ENCODE measurements around a stretch of chr6.

- PRO-cap, result no peak
These were observed 2.3 kb upstream of the BMP6 start for GRCh38 chr6:7723471-7724074.

GRCh38 chr6:7735039-7735278, 9.1 kb downstream of the BMP6 start:
- PRO-cap, result no peak

DNA sequence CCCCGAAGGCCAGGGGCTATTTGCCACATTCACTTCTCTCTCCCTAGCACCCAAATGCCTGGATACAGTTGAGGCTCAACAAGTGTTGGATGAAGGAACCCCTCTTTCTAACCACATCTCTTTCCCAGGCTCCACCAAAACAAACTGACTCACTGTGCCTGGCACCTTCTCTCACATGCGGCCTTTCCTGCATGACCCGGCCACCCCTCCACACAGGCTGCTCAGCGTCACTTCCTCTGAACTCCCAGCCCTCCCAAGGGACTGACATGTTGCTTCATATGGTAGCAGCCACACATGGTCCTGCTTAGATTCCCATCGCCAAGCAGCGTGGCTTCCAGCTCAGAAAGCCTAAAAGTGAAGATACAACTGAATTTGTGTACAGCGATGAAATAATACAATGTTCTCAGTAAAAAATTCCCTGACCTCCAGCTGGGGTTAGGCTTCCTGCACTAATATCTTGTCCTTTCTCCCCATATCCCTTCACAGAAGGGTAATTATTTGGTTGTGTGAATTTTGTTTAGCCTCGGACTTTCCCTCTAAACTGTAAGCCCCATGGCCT, 4.9 kb upstream of the TXNDC5 start:
- PRO-cap, result no peak

DNA sequence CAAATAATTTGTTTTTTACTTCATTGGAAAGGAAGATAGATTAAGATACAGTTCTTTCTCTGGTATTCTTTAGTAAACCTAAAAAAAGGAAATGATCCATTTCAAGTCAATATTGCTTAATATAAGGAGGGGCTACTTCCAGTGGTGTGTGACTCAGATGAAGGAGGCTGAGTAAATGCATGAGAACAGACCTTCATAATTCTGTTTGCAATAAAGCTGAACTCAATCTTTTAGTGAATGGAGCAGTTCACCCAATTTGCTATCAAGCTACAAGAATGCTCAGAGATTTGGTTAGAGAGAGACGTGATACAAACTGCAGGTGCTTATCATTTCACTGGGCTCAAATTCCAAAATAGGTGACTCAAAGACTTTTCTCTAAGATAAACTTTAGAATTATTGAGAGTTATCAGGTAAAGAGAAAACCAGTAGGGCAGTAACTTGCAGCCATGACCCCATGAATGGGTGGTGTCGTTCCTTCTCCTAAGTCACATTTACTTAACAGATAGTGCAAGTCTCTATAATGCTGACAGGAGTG, 16.2 kb upstream of the BLOC1S5 start:
- PRO-cap, result no peak

GRCh38 chr6:8435731-8436207, 424 bp upstream of the SLC35B3 start:
- PRO-cap, result no peak

DNA sequence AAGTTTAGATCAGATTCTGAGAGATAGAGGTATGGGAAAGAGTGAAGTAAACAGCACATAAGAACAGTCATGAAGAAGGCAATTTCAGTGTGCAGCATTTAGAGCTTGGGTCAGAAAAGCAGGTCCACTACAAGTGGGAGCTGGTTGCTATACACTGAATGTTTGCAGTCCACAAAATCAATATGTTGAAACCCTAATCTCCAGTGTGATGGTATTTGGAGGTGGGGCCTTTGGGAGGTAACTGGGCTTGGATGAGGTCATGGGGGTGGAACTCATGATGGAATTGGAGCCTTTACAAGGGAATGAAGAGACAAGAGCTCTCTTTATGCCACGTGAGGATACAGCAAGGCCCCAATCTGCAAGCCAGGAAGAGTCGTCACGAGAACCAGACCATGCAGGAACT, 216.6 kb upstream of the SLC35B3 start:
- PRO-cap, result no peak

- PRO-cap, result no peak
These were observed 217.2 kb upstream of the SLC35B3 start for GRCh38 chr6:8652353-8653154.

GRCh38 chr6:9463279-9463823, 951.5 kb downstream of the TFAP2A start:
- PRO-cap, result no peak

DNA sequence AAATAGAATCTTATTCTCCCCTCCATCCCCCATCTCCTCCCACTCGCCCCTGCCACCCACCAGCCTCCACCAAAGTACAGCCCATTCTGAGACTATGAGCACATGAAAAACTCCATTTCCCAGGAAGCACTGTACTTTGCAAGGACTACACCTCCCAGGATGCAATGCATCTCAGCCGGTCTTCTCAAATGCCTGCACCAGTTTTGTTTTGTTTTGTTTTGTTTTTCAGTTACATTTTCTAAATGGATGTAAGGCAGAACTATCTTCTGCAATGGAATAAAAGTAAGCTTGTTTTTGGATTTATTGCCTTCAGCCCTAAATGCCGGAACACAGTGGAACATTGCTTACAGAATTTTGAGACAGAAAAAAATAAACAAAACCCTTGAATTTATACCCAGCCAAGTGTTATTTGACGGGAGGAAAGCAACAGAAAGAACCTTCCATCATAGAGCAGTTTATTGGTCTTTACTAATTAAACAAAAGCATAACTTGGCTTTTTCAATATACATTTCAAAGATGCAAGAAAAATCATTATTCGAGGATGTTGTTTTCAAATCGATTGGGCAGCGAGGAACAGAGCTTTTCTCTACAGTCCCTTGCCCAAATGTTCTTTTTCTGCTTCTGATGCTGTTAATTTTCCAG, 267.8 kb downstream of the TFAP2A start:
- PRO-cap, result no peak

DNA sequence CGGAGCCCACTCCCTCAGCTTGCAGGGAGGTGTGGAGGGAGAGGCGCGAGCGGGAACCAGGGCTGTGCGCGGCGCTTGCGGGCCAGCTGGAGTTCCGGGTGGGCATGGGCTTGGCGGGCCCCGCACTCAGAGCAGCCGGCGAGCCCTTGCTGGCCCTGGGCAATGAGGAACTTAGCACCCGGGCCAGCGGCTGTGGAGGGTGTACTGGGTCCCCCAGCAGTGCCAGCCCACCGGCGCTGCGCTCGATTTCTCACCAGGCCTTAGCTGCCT, 243.3 kb downstream of the TFAP2A start:
- PRO-cap, result no peak

DNA sequence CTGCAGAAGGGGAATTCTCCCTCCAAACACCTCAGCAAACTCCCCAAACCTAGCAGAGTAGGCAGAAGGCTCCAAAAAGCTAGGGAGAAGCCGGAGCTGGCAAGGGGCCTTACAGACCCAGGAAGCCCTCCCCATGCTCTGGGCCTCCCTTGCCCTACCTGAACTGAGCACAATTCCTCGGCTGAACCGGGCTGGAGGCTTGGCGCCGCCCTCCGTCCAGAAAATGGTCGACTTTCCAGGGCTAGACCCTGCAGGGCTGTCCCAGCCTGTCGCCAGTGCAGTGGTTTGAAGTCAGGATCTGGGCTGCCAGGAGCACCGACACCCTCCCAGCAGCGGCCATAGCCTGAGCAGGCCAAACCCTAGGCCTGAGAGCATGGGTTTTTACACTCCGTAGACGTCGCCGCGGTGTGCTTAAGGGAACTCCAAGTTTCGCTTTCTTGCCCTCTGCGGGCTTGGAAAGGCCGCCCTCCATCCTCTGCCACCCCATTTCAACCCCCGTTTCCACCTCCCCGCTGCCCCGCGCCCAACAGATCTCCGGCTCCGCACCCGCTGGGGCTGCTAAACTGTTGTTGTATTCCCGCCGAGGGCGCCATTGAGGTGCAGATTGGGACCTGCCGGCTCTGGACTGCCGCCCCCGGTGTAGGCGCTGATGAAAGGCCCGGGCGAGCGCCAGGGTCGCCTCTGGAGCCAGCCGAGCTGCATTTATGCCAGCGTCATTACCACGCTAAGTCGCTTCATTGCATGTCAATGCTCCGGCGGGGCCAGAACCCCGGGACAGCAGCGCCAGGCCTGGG, 2.1 kb upstream of the TFAP2A start:
- PRO-cap, result no peak

- PRO-cap, result no peak
These were observed 19.8 kb upstream of the TFAP2A start for GRCh38 chr6:10434545-10435216.

- PRO-cap, result no peak
These were observed 18.5 kb downstream of the GCNT2 start for GRCh38 chr6:10539467-10540182.

DNA sequence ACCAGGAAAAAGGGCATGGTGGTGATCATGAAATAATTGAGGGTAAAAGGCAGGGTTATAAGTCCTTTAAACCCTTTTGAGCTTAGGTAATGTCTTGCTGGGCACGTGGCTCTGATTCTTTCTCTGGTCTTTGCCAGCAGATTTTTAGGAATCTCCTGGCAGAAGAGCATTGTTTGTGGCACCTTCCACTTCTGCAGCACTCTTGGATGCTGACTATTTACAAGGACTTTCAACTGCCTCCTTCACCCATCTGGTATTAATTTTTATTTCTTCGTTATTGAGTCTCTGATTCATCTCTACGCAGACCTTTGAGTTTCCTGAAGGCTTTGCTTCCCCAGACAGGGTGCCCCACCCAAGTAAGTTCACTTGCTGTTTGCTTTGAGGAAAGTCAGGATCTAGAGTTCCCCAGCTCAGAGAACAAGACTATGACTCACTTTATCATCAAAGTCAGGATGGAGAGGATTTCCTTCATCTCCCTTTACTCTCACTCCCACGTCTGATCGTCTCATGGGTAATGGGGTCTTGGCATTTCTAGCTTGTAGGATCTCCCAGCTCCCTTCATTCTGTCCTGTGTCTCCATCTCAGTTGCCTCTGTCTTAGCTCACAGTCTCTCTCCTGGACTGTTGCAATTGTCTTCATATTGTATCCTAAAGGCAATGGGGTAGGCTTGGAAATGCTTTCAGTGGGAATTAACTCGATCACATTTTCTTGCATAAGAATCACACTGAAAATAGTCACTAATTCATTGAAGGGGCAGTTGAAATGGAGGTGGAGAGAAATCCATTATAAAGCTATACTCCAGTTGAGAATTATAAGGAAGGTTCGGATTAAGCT, 83.7 kb upstream of the NEDD9 start:
- PRO-cap, result no peak

DNA sequence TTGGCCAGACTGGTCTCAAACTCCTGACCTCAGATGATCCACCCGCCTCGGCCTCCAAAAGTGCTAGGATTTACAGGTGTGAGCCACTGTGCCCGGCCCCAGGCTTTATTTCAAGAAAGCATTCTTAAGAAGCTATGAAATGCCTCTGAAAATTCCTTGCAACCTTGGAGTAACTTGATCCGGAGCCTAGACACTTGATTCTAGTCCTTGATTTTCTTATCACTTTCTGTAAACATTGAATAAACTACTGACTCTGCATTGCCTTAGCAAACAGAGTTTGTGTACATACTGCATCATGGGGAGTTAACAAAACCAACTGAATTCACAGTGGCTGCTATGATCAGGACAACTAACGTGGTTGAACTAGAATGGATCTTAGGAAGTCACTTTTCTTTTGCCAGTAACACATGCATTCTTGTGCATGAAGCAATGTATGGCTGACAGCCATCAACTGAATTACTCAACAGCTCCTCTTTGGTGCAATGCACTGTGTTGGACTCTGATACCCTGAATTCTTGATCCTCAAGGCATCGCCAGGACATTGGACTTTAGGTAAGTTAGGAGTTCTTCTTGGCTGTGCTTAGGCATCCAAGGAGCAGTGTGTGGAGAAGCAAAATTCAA, 102.8 kb upstream of the TMEM170B start:
- PRO-cap, result no peak

GRCh38 chr6:11761634-11762579, 16.7 kb downstream of the ADTRP start:
- PRO-cap, result no peak

DNA sequence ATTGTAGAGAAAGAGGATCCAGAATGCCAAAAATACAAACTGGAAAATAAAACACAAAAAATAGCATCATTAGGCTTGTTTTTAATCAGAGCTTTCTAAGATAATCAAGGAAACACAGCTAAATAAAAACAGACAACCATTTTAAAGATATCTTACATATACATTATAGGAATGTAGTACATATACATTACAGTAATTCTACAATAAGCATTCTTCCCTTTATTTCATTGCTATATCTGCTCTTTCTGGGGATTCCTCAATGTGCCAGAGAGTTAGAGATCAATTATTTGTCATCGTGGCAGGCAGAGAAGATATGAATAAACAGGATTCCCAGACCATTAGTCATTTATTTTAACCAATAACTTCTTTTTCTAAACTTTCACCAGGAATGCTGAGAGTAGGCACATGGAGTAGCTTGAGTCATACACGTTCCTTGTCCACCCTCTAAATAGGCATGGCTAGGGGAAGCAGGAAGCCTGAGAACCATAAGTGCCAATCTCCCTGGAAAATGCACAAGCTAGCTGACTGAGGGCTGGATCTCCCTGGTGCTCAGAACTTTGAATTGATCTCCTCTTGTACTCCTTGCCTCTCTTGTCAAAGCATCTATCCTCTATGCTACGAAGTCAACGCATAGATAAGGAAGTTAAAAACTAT, 12.1 kb downstream of the ADTRP start:
- PRO-cap, result bidirectional peak, plus-strand start at position 488 of the sequence, minus-strand start at position 258 of the sequence

DNA sequence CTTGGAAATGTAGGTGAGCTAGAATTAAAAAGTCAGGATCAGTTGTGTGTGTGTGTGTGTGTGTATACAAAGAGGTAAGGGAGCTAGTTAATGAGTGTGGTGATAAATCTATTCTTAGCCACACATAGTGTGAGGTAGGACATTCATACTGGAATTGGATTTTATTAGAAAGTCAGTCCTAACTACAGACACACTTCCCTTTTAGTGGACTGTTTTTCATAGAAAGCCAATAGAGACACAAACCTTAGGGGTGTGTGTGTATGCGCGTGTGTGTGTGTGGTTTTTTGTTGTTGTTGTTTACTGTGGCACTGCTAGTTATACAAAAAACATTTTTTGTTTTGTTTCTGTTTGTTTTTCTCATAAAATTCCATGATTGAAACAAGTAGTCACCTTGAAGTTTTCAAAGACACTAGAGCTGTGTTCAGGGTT, 1.4 kb downstream of the ADTRP start:
- PRO-cap, result no peak

- PRO-cap, result no peak
These were observed 756 bp upstream of the ADTRP start for GRCh38 chr6:11779052-11780066.

- PRO-cap, result no peak
These were observed 28.1 kb upstream of the ADTRP start for GRCh38 chr6:11806529-11807295.

Data from ascending aorta (tissue), 1 donor.